Neutrophil (primary cell): Measurements from ENCODE around the genes MLLT3, FOCAD, IFNA21 and IFNA5.

- PRO-cap = no peak
These were observed 14.4 kb upstream of the BNC2 start for GRCh38 chr9:16884893-16885277.

DNA sequence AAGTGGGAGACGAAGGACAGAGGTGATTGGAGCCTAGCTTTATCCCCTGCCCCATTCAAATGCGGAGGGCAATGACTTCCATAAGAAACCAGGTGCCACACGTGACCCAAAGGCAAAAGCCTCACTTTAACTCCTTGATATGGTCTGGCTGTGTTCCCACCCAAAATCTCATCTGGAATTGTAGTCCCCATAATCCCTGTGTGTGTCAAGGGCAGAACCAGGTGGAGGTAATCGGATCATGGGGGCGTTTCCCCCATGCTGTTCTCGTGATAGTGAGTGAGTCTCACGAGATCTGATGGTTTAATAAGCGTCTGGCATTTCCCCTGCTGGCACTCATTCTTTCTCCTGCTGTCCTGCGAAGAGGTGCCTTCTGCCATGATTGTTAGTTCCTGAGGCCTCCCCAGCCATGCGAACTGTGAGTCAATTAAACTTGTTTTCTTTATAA, 113.1 kb upstream of the BNC2 start:
- PRO-cap = no peak

GRCh38 chr9:16985742-16986142, 115.3 kb upstream of the BNC2 start:
- PRO-cap = no peak

- PRO-cap = no peak
These were observed 184.3 kb upstream of the SH3GL2 start for GRCh38 chr9:17394534-17395023.

DNA sequence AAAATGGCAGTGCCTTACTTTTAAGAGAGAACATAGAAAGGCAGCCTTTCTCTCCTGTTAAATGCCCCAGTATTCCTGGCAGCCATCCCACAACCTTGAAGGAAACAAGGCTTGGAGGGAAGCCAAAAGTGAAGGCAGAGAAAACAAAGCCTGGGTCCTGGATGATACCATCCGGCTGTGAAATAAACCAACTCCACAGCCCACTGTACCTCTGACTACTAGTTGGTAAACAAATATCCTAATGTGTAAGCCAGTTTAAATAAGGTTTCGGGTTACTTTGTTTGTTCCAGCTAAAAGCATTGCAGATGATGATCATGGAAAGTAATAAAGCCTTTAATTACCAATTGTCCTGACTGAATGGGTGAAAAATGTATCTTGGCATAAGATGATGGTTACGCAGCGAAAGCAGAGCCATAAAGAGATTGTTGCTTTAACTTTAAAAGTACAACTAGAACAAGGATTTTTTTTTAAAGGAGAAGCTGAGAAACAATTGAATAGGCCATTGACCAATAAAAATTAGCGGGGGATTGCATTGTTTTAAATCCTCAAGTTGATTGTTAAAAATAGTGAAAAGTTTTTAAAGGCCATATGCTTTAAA, 80.1 kb upstream of the ADAMTSL1 start:
- PRO-cap = no peak

DNA sequence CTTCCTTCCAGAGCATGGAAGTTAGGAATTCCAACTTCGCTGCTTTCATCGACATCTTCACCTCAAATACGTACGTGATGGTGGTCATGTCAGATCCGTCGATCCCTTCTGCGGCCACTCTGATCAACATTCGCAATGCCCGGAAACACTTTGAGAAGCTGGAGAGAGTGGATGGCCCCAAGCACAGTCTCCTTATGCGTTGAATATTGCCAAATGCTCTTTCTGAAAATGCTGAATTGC, 1.1 kb downstream of the RRAGA start:
- PRO-cap = no peak

GRCh38 chr9:19408310-19408609, 549 bp upstream of the ACER2 start:
- PRO-cap = no peak

- PRO-cap = no peak
These were observed 1.0 kb downstream of the ACER2 start for GRCh38 chr9:19409667-19410389.

DNA sequence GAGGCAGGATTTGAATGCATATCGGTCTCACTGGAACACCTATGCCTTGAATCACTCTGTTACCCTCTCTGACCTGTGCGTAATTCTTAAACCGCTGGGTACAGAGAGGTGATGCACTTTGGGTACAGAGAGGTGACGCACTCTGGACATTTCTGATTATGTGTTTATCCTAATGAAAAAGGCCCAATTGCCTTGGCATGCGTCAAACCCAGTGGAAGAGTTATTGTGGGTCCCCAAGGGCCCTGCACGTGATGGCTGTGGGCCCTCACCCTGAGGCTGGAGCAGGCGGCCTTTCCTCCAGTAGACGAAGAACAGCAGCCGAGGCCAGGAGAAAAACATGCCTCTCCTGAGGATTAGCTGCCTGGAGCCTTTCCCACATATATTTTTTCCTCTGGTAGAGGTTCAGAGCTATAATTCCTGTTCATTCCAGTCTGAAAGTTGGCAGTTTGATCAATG, 22.6 kb downstream of the ACER2 start:
- PRO-cap = no peak

GRCh38 chr9:20032286-20033107, 243.7 kb upstream of the SLC24A2 start:
- PRO-cap = no peak

- PRO-cap = no peak
These were observed 244.8 kb upstream of the SLC24A2 start for GRCh38 chr9:20033423-20034155.

- PRO-cap = no peak
These were observed 370.3 kb upstream of the SLC24A2 start for GRCh38 chr9:20159150-20159520.

DNA sequence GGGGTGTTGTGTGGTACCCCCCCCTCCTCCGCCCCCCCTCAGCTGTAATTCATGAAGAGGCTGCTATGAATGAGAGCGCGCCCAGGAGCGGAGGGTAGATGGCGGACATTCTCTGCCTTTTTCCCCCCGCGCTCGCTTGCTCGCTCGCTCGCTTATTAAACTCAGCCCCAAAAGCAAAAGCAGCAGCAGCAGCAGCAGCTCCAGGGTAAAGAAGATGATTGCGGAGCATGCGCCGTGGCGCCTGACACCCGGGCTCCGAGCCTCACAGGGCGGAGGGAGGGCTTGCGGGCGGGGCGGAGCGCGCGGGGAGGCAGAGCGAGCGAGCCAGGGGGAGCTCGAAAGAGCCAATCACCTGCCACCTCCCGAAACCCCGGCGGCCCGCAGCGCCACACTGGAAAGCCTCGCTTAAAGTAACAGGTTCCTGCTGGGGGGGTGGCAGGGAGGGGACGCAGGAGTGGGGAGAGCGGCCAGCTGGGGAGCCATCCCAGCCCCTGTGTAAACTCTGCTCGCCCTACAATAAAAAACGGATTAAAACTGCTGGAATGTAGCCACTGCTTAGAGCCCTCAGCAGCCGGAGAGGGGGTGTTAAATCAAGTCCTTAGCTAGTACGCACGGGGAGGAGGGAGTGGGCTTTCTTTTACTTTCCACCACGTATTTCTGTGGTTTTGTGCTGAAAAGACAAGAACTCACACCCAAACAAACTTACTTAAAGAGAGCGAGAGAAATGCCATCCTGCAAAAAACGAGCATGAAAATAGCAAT, at the start of gene MLLT3:
Gene MLLT3, minus strand, starts transcription at position 220 of the 761 bp plus-strand sequence.
- PRO-cap = no peak

GRCh38 chr9:20623041-20623875, 959 bp upstream of the MLLT3 start:
- PRO-cap = no peak

DNA sequence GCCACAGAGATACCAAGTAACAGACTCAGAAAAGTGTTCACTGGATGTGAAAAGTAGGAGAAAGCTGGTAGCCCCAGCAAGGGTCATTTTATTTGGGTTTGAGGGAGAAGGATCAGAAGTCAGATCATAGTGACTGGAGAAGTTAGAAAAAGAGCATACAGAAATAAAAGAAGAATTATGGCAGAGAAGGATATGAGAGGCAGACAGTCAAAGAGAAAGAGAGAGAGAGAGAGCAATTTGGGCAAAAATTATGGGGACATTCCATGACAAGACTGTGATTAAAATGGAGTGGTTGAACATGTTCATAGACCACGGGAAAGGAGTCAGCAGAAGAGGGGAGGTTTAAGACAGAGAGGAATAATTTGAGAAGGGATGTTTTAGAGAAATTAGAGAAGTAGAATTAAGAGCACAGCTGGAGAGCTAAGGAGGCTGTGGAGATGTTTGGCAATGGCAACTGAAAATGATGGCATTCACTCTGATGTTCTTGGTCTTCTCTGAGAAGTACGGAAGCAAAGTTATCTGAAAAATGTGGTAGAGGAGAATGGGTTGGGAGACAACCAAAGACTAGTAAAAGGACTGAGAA, 23.3 kb upstream of the FOCAD start:
- PRO-cap = no peak

DNA sequence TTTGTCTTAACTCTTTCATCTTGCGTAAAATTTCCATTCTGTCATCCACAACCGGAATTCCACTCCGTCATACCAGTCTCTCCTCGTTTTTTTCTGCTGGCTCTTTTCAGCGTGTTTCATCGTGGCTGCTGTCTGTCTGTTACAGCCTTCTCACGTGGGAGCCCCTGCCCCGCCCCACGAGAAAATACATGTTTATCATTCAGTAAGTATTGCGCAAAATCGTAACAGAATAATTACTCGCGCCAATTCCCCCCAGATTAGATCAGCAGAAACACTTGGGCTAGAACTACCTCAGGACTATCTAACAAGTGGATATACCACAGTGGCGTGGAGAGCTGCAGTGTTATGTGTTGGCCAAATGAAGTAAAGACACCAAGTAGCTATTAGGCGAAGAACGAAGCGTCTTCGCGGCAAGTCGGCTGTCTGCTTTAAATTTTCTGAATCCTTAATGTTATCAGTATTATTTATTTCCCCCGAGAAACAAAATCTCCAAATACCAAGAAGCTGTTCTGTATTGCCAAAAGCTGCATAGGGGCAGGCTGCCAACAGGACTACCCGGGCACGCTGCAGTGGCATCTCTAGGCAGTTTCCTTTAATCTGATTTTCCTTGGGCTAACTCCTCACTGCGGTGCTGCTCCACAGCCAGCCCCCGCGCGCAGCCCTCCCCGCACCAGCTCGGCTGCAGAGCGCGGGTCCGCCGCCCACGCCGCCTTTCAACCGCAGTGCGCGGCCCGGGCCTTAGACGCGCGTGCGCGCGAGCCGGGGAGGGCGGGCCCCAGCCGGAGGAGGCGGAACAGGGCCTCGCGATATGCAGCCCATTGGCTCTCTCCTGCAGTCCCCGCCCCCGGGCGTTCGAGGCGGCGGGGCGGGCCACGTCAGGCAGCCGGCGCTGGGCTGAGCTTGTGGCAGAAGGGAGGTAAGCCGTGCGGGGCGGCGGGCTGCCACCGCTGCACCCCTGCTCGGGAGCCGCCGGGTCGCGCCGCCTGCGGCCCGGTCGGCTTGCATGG, at the start of gene FOCAD:
Gene FOCAD, plus strand, starts transcription at position 882 of the 1,007 bp plus-strand sequence.
- PRO-cap = bidirectional peak, plus-strand start at position 908 of the sequence, minus-strand start at position 724 of the sequence

GRCh38 chr9:20722233-20722575, 38.1 kb downstream of the FOCAD start:
- PRO-cap = no peak

GRCh38 chr9:21001130-21001476, 30.3 kb downstream of the HACD4 start:
- PRO-cap = no peak

DNA sequence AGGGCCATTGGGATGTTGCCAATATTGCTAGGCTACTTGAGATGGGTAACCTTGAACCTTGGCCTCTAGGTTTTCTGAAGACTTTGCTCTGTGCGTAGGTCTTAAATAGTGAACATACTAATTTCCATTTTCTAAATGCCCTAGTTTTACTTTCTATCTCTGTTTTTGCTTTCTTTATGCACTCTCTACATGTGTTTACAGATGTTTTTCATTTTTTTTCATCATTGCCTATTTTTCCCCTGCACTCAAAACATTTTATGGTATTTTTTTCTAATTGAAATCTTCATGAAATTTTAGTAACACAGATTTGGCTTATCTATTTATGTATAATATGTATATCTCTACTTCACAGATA, at the start of gene IFNA21:
Gene IFNA21, minus strand, starts transcription at position 56 of the 355 bp plus-strand sequence.
- PRO-cap = no peak

DNA sequence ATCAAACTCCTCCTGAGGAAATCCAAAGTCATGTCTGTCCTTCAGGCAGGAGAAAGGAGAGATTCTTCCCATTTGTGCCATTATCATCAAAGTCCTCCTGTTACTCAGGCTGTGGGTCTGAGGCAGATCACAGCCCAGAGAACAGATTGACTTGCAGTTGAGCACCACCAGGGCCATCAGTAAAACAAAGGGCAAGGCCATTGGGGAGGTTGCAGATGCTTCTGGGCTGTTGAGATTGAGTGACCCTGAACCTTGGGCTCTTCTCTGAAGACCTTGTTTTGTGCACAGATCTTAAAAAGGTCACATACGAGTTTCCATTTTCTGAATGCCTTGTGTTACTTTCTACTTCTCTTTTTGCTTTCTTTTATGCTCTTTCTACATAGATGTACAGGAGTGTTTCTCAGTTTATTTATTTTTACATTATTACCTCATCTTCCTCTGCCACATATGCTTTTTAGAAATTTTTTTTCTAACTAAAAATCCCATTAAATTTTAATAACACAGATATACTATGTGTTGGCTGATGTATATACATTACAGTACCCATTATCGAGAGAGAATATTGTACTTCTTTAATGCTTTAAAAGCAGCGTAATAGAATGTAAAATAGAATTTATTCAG, at the start of gene IFNA5:
Gene IFNA5, minus strand, starts transcription at position 258 of the 621 bp plus-strand sequence.
- PRO-cap = no peak